PC-3 (cell line): ENCODE measurements around a stretch of chr11.

DNA sequence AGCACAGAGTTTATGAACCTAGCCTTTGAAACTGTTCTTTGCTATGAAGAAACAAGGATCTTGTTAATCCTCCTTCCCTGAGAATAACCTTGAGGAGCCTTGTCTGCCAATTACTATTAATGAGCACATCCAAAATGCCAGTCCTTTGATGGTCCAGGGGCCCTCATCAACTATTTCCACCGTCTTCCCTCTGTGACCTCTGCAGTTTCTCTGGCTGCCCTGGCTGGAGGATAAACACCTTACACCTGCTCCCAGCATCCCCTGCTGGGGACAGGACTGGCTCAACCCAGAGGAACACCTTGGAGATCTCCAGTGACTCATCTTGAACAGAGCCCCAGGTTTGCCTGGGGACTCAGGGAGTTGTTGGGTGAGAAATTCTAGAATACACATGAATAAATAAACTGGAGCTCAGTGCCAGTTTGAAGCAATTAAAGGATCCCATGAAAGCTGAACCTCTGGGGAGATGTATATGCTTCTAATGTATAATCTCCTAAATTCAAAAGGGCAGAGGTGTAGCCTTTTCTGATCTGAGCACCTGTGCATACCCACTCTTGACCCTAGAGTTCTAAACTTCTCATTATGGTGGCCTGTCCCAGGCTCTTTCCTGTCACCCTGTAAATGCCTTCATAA, 24.1 kb upstream of the ELF5 start:
- RAMPAGE, long total RNA = no peak

DNA sequence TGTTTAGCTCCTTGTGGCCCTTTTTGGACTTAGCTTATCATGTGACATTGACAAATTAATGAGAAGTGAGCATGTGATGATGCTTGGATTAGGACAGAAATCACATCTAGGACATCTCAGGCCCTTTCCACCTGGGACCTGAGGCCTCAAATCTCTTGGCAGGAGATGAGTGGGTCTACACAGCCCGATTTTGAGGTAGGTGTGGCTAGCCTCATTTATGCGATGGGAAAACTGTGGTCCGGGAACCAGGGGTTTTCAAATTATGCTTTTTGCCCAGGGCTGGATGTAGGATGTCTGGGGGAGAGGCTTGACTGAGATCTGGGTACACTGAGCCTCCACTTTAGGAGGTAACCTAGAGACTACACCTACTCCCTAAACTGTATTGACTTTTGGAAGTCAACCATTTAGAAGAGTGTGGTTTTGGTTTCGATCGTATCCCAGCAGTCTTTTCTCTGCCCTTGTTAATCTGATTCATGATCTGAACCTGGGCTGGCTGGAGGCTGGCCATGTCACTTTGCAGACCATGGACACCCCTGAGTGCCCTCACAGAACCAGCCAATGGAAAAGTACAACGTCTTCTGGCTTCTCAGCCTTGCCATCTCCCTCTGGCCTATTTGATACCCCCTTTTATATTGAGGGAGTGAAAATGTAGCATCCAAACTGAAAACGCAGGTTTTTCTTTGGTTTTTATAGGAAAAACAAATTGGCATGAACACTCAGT, 10.7 kb downstream of the EHF start:
- RAMPAGE, long total RNA = no peak

- RAMPAGE, long total RNA = no peak
Measured at GRCh38 chr11:34639320-34639685, 18.4 kb downstream of the EHF start.

DNA sequence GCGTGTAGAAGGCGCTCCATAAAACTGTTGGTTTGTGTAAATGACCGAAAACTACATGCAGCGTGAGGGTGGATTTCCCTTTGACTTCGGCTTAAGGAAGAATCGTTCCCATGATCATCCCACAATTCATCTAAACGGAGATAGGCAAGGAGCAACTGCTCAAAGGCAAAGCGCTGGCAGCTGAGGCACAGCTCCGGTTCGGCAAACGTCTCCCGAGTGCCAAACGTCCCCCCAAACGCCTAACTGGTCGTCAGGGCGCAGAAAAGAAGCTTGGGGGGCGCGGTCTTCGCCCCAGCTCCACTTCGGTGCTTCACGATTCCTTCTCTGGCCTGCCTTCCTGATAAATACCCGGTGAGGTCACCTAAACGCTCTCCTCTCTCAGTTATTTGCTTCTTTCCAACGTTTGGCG, 587 bp downstream of the APIP start:
- RAMPAGE, long total RNA = no peak

DNA sequence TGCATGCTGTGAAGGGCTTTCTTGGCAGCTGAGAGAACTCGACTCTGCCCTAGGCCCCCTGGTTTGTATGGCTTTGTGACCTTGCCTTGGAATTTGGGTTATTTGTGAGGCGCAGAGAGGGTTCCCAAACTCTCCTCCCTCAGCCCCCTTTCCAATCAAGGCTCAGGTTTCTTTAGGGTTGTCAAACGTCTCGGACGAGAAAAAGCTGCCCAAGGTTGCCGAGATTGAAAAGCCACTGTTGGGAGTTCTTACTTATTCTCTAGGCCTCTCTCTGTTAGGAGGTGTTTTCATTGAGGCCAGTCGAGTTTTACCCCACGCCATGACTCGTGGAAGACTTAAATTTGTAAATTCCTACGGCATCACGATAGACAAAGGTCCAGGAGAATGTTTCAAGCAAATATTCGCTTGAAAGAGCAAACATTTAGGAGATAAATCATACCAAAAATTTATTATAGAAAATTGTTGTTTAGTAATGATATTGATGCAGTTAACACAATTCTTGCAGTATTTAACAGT, 613 bp downstream of the PDHX start:
- RAMPAGE, long total RNA = no peak

- RAMPAGE, long total RNA = no peak
Measured at GRCh38 chr11:34977680-34978049, 61.2 kb downstream of the PDHX start.

GRCh38 chr11:35030658-35031201, 108.2 kb upstream of the CD44 start:
- RAMPAGE, long total RNA = no peak

- RAMPAGE, long total RNA = no peak
Measured at GRCh38 chr11:35059037-35059440, 79.9 kb upstream of the CD44 start.

DNA sequence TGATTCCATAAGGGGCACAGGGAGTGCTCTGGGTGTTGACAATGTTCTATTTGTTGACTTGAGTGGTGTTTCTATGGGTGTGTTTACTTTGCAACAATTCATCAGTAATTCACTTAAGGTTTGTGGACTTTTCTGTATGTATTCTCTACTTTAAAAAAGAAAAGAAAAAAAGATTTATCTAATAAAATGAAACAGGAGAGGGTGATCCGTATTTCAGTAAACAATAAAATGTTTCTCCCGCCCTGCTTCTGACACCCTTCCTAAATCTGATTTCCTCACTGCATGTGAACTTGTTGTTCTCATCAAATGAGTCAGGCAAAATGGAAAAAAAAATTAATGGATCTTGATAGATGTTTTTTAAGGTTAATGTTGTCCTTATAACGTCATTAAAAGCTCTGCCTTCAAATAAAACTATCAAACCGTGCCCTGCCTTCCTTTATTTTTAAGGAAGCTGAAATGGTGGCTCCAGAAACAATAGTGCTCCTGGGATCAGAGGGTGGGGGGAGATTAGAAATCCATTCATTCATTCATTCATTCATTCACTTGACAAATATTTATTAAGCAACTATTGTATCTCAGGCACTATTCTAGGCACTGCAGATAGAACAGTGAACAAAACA, 77.2 kb upstream of the CD44 start:
- RAMPAGE, long total RNA = no peak

DNA sequence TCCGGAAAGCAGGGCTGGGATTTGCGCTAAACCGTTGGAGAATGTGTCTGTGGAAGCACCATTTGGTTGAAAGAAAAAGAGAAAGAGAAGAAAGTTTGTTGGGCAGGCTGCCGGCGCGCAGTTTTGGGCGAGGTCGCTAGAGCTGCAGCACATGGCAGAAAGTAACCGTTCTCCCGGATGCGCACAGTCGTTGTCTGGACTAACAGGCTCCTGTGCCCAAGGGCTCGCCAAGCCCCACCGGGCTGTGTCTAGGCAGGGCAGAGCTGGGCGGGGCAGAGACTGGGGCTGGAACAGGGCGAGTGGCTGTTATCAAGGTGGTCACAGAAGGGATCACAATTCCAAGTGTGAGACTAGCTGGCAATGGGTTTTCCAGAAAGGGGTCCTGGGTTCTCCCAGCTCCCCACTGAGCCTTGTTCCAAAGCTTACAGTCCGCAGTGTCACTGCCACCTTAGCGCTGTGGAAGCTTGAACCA, 567 bp downstream of the CD44 start:
- RAMPAGE, long total RNA = no peak

- RAMPAGE, long total RNA = no peak
Measured at GRCh38 chr11:35140651-35141544, 1.9 kb downstream of the CD44 start.

GRCh38 chr11:35330679-35331261, 88.6 kb downstream of the SLC1A2 start:
- RAMPAGE, long total RNA = no peak

- RAMPAGE, long total RNA = no peak
Measured at GRCh38 chr11:35334225-35334837, 85.0 kb downstream of the SLC1A2 start.

DNA sequence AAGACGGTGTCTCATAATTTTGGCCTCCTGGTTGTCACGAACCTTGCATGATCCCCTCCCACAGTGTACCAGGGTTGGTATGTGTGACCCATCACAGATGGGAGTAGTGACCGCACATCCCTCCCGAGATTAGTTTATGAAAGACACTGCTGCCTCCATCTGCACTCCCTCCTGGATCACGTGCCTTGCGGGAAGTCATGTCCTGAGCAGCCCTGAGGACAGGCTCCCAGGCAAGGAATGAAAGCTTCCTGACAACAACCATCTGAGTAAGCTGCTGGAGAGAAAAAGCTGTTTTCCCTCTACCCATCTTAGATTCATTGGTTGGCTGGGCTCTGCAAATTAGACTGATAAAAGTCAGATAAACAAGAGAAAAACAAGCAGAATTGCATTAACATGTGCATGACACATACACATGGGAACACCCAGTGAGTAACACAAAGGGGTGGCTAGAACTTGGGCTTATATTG, 14.4 kb upstream of the PAMR1 start:
- RAMPAGE, long total RNA = no peak

DNA sequence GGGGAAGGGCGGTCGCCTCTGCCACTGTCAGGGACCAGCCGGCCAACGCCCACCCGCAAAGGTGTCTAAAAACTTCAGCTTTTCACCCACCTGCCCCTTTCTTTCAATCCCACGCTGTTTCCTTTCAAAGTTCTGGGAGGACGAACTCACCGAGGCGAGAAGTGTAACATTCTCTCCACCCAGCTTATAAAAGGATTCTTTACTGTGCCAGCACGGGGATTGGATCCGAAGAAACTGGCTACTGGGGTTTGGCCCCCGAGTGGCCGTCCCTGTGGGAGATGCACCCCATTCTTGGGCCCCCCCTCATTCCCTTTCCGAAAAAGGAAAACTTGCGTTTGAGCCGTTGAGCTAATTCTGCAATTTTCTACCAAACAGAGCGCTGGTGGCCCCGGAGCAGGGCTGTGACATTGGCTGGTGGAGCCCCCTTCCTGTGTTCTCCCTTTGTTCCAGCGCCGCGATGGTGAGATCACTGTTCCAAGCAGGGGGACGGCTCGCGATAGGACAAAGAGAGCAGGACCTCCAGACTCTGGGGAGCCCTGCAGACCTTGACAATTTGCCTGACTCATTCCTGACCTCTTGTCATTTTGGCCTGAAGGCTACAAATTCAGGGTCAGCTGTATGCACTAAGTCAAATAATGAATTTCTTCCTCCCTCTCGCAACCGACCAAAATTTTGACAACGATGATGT, 1.9 kb downstream of the FJX1 start:
- RAMPAGE, long total RNA = no peak

DNA sequence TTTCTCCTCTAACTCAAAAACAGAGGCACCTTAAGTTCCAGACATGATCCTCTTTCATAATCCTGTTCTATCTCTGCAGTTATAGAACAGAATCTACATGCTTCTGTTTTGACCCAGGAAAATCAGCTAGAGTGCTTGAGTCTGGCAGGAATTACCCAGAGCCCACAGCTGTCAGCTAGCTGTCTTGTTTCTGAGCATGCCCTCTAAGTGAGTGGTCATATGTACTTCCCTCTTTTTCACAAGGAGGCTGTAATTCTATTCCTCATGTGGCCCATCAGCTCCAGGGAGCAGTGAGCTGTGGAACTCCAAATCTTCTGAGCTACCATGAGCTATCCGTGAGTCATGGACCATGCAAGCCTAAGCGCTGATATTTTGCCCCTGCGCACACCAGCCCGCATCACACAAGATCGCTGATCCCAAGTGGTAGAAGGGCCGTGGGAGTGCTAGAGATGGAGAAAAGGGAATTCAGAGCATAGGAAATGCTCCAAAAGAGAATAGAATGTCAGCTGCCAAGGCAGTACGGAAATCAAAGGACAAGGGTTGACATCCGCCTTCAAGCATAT, 5.4 kb downstream of the FJX1 start:
- RAMPAGE, long total RNA = no peak

DNA sequence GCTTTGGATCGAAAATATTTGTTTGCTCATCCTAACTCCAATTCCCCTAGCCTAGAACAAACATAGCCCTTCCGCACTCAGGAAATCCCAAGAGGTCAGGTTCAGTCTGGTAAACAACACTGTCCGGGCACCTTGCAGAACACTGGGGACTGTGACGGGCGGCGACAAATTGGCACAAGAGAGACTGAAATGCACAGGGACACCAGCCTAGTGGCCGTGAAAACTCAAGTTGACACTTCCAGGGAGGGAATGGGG, 345 bp upstream of the TRIM44 start:
- RAMPAGE, long total RNA = no peak

- RAMPAGE, long total RNA = no peak
Measured at GRCh38 chr11:35662946-35663820, 608 bp downstream of the TRIM44 start.

GRCh38 chr11:35797393-35797929, 134.9 kb downstream of the TRIM44 start:
- RAMPAGE, long total RNA = no peak

- RAMPAGE, long total RNA = no peak
Measured at GRCh38 chr11:35800959-35801420, 138.4 kb downstream of the TRIM44 start.